Skeletal muscle satellite cell (primary cell): Measurements from ENCODE around the genes CNDP1 and SMIM21.

DNA sequence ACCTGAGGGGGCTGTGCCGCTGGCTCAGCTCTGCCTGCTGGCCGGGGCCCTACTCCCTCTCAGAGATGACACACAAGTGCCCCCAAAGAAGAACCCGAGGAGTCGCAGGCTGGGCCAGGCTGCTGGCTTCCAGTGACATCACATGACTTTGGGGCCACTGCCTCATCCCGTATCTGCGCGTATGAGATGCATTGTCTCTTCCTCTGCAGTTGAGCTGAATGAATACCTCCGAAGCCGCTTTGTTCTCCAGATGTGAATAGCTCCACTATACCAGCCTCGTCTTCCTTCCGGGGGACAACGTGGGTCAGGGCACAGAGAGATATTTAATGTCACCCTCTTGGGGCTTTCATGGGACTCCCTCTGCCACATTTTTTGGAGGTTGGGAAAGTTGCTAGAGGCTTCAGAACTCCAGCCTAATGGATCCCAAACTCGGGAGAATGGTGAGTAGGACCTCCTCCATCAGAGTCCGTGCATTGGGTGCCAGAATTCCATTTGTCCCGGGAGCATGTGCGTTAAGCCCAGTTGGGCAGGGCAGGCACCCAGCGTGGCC is at the start of gene CNDP1:
CNDP1 (plus strand) TSS at position 249 of the 550 bp plus-strand sequence.
- CAGE, long polyA plus RNA = no peak

GRCh38 chr18:75010151-75010861 is 198.6 kb downstream of the PTGR3 start:
- CAGE, long polyA plus RNA = no peak

GRCh38 chr18:75052210-75052798 is 156.6 kb downstream of the PTGR3 start:
- CAGE, long polyA plus RNA = no peak

- CAGE, long polyA plus RNA = no peak
Observed at GRCh38 chr18:75070470-75071671, 138.1 kb downstream of the PTGR3 start.

DNA sequence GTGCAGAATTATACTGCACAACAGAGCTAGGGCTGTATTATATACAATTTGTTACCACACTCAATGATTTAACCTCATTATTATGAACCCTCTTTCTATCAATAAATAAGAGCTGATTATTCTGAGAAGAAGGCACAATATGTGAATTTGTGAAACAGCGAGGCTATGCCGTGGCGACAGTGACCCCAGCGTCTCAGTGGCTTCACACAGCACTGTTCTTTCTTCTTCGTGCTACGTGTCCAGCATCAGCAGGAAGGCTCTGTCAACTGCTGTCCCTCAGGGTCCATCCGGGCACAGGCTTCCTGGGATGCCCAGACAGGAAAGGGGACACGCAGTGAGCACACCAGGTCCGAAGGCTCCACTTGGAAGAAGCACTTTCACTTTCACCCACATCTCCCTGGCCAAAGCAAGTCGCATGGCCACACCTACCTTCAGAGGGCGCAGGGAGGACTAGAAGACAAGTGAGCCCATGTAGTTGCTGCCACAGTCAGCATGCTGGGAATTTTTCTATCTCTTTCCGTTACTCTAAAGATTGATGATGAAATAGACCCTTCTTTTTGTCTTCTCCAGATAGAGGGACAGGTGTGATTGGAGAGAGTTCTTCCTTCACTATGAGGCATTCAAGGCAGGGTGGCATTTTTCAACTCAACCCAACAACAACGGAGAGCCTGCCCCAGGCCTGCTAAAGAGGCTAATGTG is 47.3 kb downstream of the PTGR3 start:
- CAGE, long polyA plus RNA = no peak

GRCh38 chr18:75226952-75227184 is 16.3 kb downstream of the TSHZ1 start:
- CAGE, long polyA plus RNA = no peak

GRCh38 chr18:75286409-75286744 is 75.8 kb downstream of the TSHZ1 start:
- CAGE, long polyA plus RNA = no peak

DNA sequence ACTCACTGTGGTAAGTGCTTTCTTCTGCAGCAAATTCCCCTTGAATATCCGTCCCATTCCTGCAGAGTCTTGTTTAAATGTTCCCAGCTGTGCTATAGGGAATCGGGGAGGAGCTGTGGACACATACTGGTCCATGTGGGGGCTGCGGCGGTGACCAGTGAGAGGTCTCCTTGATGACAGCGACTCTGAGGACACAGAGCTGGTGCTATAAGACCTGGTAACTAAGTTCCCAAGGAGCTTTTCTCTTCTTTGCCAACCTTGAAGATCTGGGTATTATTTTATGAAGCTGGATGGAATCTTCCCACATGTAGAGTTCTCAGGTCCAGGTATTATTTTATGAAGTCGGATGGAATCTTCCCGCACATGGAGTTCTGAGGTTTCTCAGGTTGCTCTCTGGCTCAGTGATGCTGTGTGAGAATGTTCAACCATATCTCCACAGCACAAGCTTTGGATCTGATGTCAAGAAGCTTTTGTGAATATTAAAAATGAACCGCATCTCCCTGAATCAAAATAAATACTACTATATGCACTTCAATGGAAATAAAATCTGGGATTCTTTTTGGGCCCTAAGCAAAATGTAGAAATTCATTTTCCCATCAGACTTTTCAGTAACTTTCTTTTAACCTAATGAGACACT is at the start of gene SMIM21:
SMIM21 (minus strand) TSS at position 275 of the 637 bp plus-strand sequence.
- CAGE, long polyA plus RNA = no peak

DNA sequence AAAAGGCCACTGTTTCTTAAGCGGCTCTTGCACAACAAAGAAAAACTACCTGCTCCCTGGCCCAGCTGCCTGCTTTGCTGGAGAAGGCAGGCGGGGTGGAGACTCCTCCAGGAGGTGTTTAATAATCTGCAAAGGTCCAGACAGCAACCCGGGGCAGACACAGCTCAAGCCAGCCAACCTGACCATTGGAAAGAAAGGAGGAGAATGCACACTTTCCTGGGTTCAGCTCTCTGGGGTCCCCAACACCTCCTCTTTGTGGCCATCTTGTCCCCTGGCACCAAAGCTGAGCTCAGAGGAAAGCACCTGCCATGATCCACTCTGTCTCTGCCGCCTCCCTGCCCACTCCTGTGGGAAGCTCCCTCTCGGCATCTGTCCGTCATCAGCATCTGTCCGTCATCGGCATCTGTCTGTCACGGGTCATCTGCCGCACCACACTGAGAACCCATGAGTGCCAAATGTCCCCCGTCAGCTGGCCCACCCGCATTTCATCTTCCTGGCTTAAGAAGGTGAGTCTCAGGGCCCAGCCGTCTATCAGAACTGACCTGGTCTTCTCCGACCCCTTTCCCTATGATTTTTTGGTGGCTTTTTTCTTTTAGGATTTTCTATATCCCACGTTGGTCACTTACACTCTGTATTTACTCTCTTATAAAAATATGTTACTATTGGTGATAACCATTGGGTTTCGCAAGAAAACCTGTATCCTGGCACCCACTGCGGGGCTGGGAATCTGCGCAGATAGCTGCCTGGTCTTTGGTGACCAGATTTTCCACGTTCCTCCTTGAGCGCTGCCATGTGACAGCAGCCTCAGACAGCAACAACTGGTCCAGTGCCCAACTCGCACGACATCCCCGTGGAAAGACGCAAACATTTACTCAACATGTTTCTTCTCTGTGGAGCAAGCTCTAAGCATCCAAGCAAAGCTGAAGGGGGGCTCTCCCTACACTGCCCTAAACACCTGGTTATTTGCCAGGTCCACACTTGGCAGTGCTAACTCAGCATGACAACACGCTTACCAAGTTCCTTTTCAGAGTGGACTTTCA is 11.6 kb downstream of the ZNF516 start:
- CAGE, long polyA plus RNA = no peak

- CAGE, long polyA plus RNA = no peak
Observed at GRCh38 chr18:76559239-76559624, 64.2 kb upstream of the ZNF516 start.

DNA sequence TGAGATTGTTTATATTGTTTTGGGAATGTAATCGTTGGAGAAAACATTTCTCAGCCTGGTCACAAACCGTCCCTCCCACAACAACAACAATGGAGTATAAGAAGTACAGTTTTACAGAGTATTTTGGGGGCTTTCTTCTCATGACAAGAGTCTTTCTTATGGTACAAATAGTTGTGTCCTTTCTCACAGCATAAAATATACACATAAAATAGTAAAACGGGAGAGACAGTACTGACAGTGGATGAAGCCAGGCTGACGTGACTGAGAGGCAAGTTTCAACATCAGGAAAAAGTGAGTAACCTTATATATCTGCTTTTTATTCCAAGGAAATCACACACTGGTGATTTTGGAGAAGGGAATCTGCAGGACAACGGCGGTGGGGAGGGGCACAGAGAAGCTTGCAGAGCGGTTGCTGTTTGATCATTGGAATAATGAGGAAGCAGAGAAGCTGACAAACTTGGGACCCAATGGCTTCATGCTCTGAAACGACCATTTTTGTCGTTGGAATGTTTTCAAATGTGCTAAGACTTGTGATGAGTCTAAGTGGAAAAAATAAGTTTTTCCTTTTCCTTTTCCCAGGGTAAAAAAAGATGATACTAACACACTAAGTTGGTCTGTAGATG is 130.6 kb upstream of the ZNF236 start:
- CAGE, long polyA plus RNA = no peak

DNA sequence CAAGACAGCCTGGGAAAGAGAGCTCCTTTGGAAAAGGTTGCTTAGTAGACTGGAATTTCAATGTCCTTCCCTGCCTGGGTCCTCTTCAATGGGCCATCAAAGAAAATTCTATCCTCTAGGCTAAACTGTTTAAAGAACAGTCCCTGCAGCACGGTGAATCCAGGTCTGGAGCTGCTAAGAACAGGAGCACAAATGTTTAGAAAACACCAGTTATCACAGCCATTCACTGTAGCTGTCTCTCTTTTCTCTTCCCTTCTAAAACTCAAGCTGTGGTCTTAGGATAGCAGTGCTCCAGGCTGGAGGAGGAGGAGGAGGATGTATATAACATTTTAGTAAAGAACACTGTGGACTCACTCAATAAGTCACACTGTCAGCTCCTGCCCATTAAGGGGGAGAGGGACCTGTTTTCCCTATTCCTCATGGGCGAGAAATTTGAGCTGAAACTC is 115.0 kb upstream of the ZNF236 start:
- CAGE, long polyA plus RNA = no peak

DNA sequence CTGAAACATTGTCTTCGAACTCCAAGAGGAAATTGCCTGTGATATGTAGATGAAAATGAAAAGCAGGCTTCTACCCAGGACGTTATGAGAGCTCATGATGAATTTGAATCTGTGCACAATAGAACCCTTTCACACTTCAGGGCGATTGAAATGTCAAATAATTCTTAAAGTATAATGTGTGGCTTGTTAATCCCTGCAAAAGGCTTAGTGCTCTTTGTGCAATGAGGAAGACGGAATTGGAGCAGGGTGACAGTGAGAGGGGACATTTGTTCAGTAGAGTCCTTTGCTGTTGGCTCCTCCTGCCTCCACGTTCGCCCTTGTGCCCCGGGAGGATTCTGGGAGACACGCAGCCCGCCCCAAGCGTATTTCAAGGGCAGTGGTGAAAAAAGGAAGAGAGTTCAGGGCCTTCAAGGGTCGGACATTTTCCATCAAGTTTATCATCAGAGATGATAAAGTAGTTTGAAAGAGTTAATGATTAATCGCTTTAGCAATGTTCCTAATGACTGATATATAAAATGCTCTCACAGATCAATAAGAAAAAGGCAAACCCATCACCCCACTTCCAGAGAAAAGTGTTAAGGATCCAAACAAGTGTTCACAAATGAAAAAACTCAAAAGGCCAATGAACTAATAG is 50.8 kb upstream of the ZNF236 start:
- CAGE, long polyA plus RNA = no peak

DNA sequence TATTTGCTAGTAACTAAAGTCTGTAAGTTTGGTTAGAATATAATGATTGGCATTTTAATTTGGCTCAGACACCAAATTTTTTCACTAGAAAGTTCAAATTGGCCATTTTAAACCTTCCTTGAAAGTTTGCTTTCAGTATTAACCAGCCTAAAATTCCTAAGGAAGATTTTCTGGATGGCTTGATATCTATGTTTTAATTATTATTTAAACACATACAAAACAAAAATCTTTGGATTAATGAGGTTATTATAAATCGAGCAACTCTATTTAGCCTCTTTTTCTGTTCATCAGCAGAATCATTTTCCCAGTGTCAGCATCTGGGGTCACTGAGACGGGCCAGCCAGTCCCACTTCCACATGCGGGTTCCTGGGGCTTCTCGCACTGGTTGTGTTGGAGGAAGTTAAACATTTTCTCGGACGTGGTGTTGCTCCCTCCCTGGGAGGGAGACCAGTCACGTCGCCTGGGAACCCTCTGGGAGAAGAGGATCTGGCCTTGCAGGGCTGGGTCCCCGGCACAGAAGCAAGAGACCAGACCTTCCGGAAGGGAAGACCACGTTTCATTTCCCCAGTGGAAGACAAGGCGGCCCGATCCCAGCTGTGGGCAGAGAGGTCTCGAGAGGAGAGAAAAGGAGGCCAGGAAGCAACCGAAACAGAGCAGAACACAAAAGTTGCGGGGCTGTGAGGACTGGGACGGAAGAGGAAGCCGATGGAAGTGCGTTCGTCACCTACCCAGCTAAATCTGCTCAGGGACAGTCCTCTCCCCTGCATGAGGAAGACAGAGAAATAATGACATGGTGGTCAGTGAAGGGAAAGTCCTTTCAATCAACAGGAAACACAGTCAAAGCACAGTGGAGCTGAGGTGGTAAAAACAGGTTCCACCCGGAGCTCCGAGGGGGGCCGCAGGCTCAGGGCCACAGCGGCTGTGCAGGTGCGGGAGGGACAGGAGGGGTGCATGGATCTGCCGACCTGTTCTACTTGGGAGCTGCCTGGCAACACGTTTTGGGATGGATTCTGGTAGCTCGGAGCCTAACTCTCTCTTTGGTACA is 144.5 kb downstream of the MBP start:
- CAGE, long polyA plus RNA = no peak

- CAGE, long polyA plus RNA = no peak
Observed at GRCh38 chr18:77067005-77068195, 65.2 kb downstream of the MBP start.

DNA sequence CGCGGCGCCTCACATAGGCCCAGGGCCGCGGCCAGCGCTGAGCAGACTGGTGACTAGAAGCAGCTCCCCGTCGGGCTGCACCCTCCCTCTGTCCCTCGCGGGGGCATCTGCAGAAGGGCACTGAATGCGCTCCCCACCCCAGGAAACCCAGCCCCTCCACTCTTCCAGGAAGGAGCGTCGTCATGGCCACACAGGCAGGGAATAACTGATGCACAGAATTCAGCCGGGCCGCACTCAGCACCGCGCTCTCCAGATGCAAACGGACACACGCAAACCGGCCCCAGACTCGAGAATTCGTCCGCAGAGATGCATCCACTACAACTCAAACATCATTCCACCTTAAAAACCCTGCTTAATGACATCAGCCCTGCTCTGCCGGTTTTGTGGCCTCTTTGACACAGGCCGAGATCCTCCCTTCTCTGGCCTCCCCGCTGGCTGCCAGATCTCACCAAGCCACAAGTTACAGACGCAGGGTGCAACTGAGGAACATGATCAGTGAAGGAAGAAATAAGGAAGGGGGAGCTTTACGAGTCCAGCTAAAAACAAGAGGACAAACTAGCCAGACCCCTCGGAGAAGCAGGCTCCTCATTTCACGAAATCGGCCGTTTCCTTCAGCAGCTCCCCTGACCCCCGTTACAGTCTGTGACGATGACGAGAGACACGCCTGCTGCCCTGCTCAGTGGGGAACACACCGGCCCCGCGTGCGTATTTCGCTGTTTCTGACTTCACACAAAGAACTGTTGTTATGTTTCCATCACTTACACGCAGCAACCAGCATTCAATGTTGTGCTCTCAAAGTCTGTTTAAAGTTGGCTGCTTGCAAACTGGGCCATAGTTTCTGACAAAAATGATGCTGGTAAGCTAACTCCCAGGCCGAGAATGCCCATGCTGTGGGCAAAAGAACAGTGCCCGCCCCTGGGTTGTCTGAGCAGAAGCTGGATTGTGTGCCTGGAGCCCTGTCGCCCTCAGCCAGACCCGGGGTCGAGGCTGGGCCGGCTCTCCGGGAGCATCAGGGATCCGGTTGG is 40.1 kb downstream of the MBP start:
- CAGE, long polyA plus RNA = no peak

DNA sequence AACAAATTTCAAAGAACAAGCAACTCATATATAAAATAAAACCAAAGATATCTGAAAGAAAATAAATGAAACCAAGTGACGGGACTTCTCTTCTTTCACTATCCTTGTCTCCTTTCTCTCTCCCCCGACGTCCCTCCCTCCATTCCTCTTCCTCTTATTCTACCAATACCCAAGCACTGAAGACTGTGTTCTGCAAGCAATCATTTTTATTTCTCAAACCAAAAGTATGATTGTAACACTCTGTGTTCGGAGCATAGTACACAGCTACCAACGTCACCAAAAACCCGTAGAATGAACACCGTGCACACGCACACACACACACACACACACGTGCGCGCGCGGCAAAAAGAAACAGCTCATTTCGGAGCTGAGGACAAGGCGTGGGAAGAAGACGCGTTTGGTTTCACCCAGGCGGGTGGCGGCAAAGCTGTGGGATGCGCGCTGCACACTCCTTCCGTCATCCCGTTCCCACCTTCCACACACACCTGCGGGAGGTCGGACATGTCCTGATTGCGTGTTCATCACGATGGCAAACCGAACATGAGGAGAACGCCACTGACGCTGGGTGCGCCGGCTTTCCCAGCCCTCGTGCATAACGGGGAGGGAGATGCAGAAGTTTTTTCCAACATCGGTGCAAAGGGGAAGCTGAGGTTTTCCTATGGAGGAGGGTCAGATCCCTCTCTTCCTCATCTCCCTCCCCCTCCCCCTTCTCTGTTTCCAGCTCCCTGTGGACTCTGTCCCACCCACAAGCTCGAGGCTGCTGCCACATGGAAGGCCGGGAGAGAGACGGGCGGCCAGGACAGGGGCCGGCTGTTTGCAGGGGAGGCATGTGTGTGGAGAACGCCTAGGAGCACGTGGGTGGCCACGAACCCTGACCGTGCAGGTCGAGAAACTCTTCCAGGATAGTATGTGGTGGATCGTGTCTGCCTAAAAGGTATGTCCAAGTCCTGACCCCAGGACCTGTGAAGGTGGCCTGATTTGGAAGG is 20.4 kb downstream of the MBP start:
- CAGE, long polyA plus RNA = no peak

- CAGE, long polyA plus RNA = no peak
Observed at GRCh38 chr18:77853864-77854193, 604.2 kb downstream of the GALR1 start.

GRCh38 chr18:78561862-78562671 is 417.6 kb upstream of the SALL3 start:
- CAGE, long polyA plus RNA = no peak

DNA sequence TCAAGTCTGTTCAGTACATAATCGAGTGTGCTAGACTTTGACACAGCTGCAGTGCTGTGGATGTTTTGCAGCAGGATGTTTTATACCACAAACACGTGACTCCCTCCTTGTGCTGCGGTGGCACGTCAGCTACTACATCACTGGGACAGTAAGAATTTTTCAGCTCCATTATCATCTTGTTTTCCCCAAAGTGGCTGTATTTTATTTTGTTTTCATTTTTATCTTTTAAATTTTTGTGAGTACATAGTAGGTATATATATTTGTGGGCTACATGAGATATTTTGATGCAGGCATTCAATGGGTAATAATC is 70.1 kb downstream of the ATP9B start:
- CAGE, long polyA plus RNA = no peak